Gallbladder (tissue), 1 donor: Measurements from ENCODE around the gene GTDC1.

GRCh38 chr2:139410425-139411287 lies 630.5 kb upstream of the NXPH2 start:
- PRO-cap, result no peak

DNA sequence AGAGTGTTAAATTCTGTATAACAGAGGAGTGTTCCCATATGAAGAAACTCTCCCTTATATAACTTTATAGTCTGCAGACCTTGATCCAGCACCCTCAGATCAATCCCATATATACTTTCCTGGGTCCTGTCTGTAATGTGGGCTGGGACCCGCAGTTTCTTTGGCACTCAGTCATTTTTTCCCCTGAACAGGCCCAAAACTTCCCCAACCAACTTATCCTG lies 331.9 kb upstream of the LRP1B start:
- PRO-cap, result no peak

DNA sequence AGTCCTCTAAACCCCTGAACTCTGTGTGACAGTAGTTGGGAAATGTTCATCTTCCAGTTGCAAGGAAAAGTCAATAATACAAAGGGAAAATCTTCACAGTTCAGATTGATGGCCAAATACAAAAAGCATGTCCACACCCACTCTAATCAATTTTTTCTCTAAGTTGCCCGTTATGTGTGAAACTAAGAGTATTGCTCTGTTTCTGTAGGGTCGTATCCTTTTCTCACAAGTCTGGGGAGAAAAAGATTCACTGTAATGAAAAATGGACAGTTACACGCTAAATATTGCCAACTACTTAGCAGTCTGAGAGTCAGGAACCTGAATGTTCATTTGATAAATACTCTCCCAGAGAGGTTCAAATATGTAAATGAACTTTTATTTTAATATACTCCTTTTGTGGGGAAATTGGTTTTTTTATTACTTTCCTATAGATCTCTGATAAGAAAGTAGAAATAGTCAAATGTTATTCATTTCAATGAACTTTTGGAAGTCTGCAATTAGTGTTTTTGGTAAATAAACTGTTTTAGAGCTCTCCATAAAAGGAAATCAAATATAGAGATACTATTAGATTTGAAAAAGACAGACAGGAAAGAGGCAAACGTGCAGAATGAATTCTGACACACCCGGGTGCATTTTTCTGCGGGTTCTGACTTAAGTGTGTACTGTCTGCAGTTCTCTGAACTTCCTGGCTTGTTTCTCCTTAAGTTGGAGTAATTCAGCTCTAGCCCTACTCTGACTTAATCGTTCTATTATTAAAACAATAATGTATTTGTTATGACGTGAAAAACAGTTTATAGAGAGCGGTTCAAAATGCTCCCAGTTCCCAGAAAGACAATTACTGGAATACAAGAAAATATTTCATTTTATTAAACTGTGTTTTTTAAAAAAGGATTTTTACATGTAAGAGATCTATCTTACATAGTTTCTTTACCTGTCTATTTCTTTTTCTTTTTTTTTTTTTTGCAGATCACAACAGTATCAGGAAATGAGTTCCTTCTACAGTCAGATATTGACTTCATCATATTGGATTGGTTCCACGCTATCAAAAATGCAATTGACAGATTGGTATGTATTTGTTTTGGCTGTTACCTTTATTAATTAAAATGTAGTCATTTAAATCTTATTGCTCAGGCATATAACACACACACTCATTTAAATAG lies 305.8 kb downstream of the ARHGAP15 start:
- PRO-cap, result unidirectional peak, minus-strand start at position 678 of the sequence

DNA sequence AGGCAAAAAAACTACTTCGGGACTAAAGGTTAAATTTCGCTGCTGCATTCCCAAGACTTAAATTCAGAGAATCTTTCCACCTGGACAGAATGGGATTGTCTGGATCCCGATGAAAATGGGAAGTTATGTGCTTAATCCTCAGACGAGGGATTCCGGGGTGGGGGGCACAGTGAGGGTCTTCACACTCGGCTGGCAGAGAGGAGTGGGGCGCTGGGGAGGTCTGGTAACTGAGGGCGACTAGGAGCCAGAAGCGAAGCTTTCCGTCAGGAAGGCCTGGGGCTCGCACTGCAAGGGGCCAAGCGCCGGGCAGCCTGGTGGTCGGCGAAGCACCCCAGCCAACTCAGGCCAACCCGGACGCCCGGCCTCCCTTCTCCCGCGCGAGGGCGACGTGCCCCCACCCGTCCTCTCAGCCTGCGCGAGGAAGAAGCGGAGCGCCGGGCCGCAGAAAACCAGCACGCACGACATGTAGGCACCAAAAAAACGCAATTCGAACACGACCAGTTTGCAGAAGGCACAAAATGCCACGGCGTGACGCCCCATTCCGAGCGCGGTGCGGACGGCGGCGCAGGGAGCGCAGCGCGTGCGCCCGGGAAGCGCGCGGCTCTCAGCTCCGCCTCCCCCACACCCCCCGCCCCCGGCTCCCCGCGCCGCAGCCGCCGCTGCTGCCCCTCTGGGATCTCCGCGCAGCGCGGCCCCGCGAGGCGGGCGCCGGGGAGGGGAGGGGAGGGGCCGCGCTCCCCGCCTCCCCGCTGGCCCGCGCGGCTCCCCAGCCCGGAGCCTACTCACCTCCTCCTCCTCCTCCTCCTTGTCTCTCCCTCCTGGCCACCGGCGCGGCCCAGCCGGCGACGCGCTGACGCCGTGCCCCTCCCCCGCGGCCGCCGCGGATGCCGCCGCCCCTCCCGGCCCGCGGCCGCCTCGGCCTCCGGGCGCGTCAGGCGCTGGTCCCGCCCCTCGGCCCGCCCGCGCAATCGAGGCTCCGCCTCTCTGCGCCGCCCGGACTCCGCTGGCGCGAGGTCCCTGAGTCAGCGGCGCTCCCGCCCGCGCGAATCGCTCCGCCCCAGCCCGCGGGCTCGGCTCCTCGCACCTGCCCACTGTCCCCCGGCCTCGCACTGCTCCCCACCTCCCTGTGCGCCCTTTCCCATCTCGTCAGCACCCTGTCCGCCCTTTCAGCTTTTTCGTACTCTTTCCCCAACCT lies at the start of gene GTDC1:
Gene GTDC1 (minus strand): TSS at position 860 of the 1,195 bp plus-strand sequence.
- PRO-cap, result bidirectional peak, plus-strand start at position 539 of the sequence, minus-strand start at position 481 of the sequence; bidirectional peak, plus-strand start at position 1,025 of the sequence, minus-strand start at position 780 of the sequence

- PRO-cap, result no peak
Observed at GRCh38 chr2:144332848-144333306, 565 bp upstream of the GTDC1 start.

DNA sequence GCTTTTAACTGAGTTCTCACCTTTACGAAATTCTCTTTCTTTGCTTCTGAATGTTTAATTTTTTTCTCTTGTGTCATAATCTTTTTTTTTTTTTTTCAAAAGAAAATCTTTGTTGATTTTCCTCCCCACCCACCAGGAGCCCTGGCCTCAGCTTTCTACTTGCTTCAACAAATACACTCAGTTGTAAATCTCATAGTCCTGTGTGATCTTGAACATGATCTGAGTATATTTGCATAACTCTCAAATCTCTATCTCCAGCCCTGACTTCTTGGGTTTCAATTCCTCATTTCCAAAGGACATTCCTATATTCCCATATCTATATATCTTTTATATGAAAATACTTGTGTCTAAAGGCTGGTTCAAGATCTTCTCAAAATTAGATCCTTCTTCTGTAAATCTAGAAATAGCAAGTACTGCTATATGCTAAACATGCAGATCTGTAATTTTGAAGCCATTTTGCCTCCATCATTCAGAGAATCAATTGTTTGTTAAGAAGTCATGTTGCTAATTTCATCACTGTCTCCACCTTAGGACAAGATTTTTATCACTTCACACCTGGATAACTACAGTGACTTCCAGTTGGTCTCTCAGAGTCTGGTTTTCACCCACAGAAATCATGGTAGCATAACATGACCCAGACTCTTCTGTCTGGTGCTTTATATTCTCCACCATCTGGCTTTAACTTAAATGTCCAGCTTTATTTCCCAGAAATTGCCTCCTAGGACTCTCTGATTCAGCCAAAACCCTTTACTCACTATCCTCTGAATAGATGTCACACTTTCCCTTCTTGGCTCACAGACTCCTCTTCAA lies 89.5 kb upstream of the GTDC1 start:
- PRO-cap, result no peak

- PRO-cap, result no peak
Observed at GRCh38 chr2:144456491-144457350, 63.2 kb downstream of the ZEB2 start.

- PRO-cap, result no peak
Observed at GRCh38 chr2:144483186-144483570, 36.7 kb downstream of the ZEB2 start.

- PRO-cap, result no peak
Observed at GRCh38 chr2:144490564-144491716, 29.0 kb downstream of the ZEB2 start.

DNA sequence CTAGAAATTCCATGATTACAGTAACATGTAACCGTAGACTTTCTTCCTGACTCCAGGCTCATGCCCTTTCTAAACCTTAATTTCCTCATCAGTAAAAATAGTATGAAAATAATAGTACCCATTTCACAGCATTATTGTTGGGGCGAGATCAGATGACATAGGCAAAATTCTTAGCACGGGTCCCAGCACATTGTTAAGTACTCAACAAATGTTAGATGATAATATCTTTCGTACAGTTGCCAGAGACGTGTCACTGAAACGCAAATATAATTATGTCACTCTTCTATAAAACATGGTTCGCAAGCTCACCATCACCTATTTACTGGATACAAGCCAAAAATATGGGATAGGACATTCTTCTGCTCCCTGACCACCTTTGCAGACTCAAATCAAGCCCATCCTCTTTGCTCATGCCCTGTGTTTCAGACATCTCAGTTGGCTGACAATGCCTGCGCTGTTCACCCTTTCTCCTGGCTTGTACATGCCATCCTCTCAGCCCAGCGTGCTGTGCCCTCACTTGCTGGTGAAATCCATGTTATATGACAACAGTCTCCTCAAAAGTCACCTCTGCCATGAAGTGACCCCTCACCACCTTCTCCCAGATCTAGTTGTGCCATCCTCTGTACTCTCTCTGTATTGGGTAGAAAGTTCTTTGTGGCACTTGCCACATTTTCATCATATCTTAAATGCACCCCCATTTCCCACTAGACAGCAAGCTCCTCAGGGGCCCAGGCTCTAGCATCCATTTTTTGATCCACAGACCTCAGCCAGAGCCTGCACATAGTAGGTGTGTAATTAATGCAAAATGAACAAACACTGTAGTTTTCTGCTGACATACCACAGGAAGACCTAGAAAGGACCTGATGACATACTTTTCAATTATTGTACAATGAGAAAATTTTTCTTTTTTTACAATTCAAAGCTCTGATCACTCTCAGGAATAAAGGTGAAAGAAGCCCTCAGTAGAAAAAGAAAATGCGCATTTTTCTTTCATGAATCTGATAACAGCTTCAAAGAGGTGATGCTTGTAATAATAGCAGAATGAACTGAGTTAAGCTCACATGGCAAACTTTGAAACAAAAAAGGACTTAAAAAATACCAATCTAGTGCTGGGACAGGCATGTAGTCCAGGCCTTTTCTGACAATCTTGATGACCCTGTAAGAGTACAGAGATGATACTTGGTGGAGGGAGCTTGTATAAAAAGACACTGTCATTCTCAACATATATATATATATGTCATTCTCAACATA lies 22.9 kb downstream of the ZEB2 start:
- PRO-cap, result no peak

GRCh38 chr2:144511287-144512549 lies 8.2 kb downstream of the ZEB2 start:
- PRO-cap, result no peak

DNA sequence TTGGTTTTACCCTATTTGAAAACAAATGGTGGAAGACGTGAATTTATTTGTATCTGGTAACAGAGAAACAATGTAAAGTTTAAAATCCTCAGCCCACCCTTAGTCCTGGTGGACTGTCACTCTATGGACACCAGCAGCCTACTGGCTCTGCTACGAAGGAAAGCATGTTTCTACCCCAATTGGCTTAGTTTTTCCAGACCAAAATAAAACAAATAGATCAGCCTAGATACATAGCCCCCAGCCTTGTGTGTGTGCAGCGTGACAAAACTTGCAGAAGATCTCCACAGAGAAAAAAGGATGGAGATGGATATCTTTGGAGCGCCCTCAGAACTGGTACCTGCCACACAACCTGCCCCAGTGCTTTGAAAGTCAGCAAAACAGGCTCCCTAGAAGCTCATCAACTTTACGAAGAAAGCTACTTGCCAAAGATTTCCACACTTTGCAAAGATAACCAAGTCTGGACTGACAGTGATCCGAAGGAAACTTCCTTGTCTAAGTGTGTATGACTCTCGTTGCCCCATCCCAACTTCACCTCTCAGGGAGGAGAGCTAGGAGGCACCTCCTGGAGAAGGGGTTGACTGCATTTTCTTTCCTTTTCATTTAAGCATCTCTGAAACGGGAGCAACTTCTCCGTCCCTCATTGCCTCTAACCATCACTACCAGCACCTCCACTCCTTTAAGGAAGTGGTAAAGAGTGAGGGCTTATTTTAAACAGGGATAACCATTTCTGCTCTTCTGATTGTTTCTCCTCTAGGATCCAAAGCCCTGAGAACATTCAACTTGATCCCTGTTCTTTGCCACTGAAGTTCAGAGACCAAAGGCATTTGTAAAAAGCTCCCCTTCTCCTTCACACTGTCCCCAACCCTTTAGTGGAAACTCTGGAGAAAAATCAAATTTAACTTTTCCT lies 7.1 kb downstream of the ZEB2 start:
- PRO-cap, result no peak

DNA sequence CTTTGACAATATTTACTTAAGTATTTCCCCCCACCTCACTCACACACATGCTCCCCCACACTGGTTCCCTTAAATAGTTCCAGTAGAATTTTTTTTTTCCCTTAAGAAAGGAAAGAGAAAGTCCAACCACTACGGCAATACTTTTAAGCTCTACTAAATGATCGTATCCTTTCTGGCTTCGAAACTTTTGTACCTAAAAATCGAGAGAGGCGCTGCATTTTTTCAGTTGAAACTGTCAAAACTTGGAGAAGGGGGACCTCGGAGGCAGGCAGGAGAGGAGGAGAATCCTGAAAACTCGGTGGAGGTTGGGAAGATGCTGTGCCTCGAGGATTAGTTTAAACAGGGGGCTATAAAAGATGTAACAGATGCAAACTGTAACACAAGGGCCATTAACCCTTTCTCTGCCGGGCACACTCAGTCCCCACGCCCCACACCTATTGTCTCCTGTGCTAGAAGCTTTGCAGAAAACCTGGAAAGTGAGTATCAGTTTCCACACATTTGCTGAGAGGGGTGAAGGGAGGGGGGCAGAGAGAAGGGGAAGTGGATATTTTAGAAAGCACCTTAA lies 1.7 kb downstream of the ZEB2 start:
- PRO-cap, result no peak

GRCh38 chr2:144522150-144522580 lies 2.2 kb upstream of the ZEB2 start:
- PRO-cap, result no peak

- PRO-cap, result no peak
Observed at GRCh38 chr2:145049402-145049705, 529.4 kb upstream of the ZEB2 start.

DNA sequence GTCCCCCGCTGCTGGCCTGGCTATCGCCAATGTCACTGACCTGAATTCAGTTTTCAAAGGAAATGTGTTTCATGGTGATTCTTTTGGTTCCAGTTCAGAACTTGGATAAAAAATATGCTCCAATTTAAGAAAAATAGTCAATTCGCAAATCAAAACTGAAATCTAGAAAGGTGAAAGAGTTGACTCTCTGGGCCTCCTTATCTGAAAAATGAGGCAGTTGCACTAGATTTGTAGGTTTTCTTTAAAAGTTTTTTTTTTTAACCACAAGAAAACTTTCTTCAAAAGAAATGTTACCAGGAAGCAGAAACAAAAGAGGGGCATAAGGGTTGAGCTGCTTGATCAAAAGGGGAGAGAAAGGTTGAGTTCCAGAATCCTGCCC lies 116.4 kb upstream of the EPC2 start:
- PRO-cap, result no peak

DNA sequence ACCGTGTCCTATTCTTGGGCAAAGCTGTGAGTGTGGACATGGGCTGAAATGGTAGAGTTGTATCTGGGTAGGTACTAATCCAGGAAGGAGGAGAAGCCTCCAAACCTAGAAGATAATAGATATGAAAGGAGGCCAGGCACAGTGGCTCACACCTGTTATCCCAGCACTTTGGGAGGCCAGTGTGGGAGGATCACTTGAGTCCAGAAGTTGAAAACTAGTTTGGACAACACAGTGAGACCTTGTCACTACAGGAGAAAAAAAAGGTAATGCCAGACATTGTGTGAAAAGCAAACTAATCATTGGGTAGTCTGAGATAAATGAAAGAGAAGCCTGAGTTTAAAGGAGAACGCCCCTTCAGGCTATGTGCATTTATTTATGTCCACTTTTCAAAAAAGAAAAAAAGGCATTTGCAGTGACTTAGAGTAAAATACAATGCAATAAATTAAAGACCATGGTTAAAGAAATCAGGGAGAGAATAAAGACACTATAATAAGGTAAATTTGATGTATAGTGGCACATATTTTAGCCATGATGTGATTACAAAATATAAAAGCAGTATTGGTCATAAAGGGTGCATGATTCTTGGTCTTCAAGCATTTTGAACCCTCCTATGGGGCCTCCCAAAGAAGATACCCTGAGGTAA lies 51.6 kb downstream of the EPC2 start:
- PRO-cap, result no peak

- PRO-cap, result no peak
Observed at GRCh38 chr2:149437669-149437942, 107.2 kb downstream of the LYPD6 start.

DNA sequence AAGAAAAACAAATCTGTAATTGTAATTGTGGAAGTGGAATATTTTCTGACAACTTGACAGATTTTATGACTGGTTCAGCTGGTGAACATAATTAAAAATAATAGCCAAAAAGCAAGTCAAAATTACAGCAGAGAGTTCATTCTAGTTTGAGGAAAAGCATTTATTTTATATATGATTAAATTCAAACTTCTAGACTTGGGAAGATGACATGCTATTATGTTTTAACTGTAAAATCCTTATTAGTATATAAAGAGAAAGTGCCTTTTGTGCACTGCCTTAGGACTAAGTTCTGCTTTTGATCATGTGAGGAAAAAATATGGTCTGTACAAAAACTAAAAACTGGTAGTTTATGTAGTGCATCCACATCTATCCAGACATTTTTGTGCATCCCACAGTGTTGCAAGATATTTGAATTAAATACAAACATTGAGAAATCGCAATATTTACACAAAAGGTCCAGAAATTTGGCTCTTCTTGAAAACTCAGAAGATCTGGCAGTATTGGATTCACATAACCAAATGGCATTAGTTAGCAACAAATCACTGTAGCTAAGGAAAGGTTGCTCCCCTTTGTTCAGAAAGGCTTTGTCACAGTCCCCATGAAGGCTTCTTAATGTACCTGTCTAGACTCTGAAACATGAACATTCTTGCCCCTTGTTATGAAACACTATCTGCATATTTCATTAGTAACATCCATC lies 2.4 kb downstream of the MMADHC start:
- PRO-cap, result no peak

- PRO-cap, result no peak
Observed at GRCh38 chr2:150483688-150485104, 3.3 kb downstream of the RND3 start.